Diencephalon (tissue), 2 donors: ENCODE results near the genes FGG and MAP9.

GRCh38 chr4:153467150-153467688 lies 1.1 kb downstream of the TMEM131L start:
- RAMPAGE, long total RNA = no peak

DNA sequence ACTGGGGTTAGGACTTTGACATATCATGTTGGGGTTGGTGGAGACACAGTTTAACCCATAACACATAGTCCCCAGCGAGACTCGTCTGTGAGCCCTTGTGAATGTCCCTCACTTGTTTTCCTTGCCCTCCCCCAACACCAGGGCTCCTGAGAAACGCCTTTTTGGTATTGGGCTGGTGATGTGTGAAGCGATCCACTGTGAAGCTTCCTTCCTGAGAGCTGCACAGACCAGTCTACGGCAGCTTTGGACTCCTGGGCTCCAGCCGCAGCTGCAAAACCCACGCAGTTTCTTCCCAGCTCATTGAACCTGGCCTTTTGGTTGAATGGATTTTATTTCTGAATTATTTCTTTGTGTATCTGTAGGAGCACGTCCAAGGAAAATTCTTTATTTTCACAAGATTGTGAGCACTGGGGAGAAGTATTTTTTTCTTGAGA lies 22.9 kb downstream of the TMEM131L start:
- RAMPAGE, long total RNA = no peak

- RAMPAGE, long total RNA = no peak
These were observed 64.3 kb downstream of the TMEM131L start for GRCh38 chr4:153530461-153530940.

DNA sequence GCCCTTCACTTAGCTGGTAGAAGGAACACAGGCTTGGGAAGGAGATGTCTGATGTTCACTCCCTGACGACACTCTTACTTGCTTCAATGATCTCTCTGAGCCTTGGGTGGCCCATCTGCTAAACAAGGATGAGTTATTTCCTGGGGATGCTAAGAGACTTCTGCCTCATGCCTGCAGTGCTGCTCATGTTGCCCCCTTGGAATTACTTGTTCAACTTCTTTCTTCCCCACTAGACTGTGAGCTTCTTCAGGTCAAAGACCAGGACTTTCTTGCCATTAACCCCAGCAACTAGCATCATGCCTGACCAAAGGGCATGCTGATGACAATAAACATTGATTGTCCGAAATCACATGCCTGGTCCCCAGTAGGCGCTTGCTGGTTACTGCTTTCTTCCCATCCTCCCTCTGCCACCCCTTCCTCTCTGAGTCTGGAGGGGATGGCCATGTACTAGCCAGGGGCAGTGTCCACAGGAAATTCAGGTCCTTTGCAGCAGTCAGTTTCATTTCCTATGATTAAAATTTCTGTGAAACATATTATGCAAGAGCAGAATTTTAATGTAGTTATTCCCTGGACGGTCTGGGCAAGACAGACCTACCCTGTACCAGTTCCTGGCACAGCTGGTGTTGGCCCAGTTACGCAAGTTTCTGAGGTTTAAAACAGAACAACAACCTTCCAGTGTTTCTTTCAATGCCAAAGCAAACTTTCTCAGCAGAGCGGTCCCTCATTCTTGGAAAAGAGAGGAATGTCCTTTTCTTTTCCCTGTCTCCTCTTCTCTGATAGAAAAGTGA lies 28.3 kb upstream of the TLR2 start:
- RAMPAGE, long total RNA = no peak

DNA sequence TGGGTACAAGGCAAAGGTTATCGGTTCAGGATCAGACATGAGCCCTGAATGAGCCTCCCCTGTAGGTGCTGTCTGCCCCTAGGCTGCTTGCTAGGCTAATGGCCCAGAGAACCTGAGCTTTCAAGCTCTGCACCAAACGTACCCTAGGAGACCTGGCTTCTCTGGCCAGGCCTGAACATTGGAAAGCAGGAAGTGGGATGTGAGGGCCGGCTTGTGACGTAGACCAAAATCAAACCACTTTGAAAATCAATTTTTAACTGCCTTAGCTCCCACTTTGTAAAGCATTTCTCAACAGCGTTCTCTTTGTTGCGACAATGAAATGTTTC lies 145.0 kb upstream of the SFRP2 start:
- RAMPAGE, long total RNA = no peak

DNA sequence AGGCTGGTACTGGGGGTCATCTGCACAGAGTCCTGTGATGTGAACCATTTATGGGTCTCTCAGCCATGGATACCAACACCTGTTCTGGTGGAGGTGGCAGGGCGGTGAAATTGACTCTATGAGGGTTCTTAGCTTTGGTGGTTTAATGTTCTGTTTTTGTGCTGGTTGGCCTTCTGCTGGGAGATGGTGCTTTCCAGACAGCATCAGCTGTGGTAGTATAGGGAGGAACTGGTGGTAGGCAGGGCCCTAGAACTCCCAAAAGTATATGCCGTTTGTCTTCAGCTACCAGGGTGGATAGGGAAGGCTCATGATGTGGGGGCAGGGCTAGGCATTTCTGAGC lies 208.1 kb upstream of the SFRP2 start:
- RAMPAGE, long total RNA = no peak

DNA sequence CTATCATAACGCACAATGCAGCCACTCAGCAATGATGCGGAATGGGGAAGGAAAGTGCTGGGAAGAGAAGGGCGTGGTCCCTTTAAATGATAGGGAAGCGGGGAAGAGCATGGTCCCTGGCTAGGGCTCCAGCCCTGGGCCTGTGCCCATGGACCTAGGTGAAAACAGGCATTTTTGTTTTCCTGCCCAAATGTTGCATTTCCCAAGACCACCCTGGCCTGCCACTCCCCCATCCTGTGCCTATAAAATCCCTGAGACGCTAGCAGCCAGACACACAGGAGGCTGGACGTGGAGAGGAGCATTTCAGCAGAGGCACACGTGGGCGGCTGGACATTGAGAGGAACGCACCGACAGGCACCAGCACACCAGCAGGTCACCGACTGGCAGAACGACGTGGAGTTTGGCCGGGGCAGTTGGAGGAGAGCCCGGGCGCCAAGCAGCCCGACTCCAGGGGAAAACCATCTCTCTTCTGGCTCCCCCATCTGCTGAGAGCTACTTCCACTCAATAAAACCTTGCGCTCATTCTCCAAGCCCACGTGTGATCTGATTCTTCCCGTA lies 234.7 kb upstream of the SFRP2 start:
- RAMPAGE, long total RNA = no peak

DNA sequence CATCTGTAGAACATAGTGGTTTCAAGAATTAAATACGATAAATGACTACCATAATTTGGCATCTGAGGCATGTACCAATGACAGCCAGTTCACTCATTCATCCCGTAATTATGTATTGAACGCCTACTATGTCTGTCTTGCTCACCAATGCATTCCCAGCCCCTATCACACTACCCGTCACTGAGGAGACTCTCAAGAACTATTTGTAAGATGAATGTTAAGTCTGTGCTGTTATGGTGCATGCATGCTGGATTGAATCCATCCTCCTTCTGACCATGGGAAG lies 1.9 kb upstream of the FGB start:
- RAMPAGE, long total RNA = no peak

DNA sequence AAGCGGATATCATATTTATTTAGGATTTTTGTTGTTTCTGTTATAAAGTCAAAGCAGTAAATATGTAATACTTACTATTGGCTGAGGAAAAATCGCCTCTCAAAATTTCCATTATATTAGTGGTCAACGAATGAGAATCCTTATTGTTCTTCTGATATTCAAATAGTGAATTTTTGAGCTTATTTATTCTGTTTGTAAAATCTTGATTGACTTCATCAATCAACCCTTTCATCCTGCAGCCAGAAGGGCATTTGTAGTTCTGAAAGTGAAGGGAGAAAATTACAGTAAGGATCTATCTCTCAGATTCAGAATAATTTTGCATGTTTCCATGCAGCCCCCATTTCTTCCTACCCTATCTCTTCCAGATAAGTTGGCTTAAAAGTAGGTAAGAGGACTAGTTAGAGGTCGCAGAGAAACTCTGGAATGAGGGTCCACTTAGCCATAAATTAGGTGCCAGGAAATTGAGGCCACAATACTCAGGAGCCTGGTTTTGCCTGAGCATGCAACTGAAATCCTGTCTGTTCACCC lies 1.8 kb downstream of the FGA start:
- RAMPAGE, long total RNA = no peak

GRCh38 chr4:154598038-154598886 lies 7.7 kb upstream of the FGA start:
- RAMPAGE, long total RNA = no peak

DNA sequence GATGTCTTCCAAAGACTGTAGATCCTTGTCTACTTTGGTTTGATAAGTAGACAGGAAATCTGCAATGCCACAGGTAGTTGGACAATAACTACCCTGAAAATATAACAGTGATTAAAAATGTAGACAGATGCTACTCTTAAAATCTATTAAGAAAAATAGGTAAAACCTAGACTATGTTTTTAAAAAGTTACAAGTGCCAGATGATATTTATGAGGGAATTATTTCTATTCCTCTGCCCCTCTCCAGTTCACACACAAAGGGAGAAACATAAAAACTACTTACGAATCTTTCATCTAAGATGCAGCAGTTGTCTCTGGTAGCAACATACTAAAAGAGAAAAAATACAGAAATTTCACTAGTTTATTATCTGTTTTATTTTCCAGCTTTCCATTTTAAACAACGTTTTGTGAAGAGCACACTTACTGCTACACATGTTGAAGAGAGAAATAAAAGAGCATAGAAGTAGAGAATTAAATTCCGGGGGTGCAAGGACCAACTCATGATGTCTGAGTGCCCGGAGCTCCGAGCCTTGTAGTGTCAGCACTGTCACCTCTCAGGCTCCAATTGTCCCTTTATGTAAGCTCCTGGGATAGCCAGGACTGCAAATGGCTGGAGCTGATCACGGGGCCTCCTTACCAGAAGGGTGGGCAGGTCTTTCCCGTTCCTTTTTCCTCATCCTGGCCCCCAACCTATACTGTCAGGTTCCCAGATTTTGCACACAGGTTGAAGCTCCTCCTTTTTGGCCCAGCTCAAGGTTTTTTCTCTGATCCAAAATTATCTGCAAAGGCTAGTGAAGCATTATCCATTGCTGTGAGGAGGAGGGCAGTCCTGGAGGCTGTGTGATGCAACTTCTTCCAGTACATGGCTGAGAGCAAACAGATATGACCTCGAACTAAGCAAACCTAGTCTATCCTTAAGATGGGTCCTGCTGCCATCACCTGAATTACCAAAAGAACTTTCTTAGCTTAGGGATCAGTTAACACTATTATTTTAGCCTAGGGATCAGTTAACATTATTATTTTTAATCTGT lies at the start of gene FGG:
Gene FGG (minus strand): TSS at position 548 of the 1,030 bp plus-strand sequence.
- RAMPAGE, long total RNA = no peak

- RAMPAGE, long total RNA = no peak
These were observed 563 bp downstream of the RBM46 start for GRCh38 chr4:154781470-154782199.

- RAMPAGE, long total RNA = no peak
These were observed 101.3 kb upstream of the NPY2R start for GRCh38 chr4:155107080-155107545.

- RAMPAGE, long total RNA = no peak
These were observed 13.1 kb upstream of the NPY2R start for GRCh38 chr4:155195336-155195669.

GRCh38 chr4:155376184-155377446 lies at the start of gene MAP9:
TSS of gene MAP9 (minus strand) at chr4:155376965.
- RAMPAGE, long total RNA = start-site peak on the minus strand at chr4:155376773-155376831, 427 and 337 reads in 2 replicates; start-site peak on the minus strand at chr4:155376898-155376983, 64 and 32 reads in 2 replicates

- RAMPAGE, long total RNA = no peak
These were observed 118.9 kb upstream of the MAP9 start for GRCh38 chr4:155495749-155495984.

DNA sequence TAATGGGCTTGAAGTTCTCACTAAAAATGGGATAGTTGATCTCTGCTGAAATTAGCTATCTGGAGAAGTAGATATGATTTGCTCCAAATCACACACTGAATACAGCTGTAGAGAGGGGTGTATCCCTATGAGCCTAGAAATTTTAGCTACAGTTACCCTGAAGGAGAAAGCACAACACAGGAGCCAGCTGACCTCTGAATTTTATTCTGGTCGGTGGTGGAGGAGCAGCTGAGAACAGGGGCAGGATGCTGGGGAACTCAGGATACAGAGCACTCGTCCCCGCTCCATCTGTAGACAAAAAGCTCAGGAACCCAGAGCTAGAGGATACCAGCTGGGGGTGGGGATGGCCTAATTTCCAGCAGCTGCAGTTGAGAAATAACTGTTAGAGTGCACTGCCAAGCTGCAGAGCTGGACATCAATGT lies 122.2 kb upstream of the GUCY1A1 start:
- RAMPAGE, long total RNA = no peak

GRCh38 chr4:155570053-155570415 lies 96.6 kb upstream of the GUCY1A1 start:
- RAMPAGE, long total RNA = no peak

- RAMPAGE, long total RNA = no peak
These were observed 1.2 kb downstream of the GUCY1A1 start for GRCh38 chr4:155667504-155668617.

- RAMPAGE, long total RNA = no peak
These were observed 228.7 kb upstream of the CTSO start for GRCh38 chr4:156182374-156182788.